ENCODE measurements around a stretch of chr17.

- PRO-cap, 7 experiments, result no peak in any of the 7 experiments
Measured at GRCh38 chr17:80955611-80956302, 35.9 kb upstream of the CHMP6 start.

- PRO-cap, 7 experiments, result no peak in any of the 7 experiments
Measured at GRCh38 chr17:81121708-81122415, 43.4 kb upstream of the PVALEF start.

DNA sequence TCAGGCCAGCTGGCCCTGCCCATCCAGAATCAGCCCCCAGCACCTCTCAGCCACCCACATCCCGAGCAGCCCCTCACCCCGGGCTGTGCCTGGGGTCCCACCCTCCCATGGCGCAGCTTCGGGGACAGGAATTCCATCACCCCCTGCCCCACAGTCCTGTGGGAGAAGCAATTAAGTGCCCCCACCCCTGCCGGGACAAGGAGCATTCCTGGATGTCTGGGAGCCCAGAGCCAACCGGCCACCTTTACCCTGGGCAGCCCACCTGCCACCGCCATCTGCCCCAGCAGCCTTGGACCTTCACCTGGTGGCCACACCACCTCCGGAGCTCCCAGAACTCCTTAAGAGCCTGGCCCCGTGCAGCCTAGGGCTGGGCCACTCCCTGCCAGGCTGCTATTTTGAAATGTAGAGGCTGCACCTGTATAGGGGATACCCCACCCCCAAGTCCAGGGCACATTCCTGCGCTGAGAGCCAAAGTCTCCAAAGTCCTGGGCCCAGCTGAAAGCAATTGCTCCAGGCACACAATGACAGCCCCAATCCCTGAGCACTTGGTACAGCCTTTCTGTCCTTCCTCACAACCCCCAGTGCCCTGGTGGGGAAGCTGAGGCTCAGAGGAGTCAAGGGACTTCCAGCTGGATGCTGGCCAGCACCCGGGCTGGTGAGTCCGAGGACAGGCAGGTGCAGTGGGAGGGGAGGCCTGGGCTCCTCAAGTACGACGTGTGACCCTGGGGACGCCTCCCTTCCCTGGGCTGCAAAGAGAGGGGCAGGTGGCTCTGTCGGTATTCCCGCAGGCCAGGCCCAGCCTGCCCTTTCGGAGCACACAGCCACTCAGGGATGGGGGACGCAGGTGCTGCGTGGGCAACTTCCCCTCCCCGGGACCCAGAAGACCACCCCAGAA is 33.4 kb upstream of the PVALEF start:
- PRO-cap, 7 experiments, result no peak in any of the 7 experiments

GRCh38 chr17:81248440-81249198 is 9.5 kb downstream of the NDUFAF8 start:
- PRO-cap, 7 experiments, result no peak in any of the 7 experiments

DNA sequence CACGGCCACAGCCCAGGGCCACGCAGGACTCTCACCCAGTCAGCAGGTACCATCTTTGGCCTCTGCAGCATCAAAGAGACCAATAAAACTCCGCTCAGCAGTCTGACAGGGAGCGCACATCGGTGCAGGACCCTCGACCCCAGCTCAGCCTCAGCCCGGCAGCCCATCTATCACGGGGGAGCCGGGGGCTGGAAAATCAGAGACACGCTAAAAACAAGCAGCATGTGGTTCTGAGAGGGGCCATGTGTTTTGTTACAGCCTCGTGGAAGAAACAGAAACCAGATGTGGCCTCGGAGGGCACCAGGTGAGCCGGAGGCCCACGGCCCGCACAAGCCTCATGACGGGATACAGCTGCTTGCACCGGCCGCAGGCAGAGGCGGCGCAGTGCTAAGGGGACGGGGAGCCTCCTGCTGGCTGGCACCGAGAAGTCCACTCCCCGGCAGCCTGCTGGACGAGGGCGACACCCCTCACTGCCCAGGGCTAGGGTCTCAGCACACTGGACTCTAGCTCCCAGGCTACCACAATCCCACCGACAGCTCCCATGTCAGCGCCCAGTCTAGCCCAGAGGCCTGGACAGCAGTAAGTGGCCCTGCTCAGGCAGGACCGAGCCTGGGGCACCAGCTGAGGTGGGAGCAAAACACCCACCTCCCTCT is 19.1 kb downstream of the NDUFAF8 start:
- PRO-cap, 7 experiments, result no peak in any of the 7 experiments

- PRO-cap, 7 experiments, result no peak in any of the 7 experiments
Measured at GRCh38 chr17:81305255-81305761, 10.2 kb upstream of the SLC38A10 start.

- PRO-cap, 7 experiments, result no peak in any of the 7 experiments
Measured at GRCh38 chr17:81308822-81309862, 14.0 kb upstream of the SLC38A10 start.

GRCh38 chr17:81346304-81346566 is 49.0 kb upstream of the BAHCC1 start:
- PRO-cap, 7 experiments, result peak in 3 of 7 experiments; most common plus-strand start chr17:81346421 (in 3)

- PRO-cap, 7 experiments, result no peak in any of the 7 experiments
Measured at GRCh38 chr17:81349865-81350643, 45.2 kb upstream of the BAHCC1 start.

GRCh38 chr17:81398837-81399951 is 3.9 kb downstream of the BAHCC1 start:
- PRO-cap, 7 experiments, result no peak in any of the 7 experiments

GRCh38 chr17:81401474-81402351 is 6.5 kb downstream of the BAHCC1 start:
- PRO-cap, 7 experiments, result no peak in any of the 7 experiments

DNA sequence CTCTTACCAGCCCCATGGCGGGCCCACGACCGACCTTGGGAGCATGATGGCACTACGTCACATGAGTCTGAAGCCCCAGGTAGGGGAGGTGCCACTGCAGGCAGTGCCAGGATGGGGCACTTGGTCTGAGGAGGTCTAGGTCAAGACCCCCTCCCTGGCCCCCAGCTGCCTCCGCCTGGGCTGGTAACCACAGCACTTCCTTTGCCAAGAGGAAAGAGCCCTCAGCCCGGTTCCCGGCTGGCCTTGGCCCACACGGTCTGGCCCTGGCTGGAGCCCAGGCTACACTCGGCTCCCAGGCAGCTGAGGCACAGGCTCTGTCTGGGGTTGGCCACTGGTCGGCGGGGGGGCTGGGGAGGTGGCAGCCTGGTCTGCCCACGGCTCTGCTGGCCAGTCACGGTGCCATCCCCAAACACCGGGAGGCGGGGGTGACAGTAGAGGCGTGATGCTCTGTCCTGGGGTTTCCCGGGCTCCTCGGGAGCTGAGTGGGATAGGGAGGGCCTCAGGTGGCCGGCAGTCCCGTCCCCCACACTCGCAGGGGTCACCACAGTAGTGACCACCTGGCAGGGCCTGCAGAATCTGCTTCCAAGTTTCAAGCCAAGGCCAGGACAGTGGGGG is 25.9 kb downstream of the BAHCC1 start:
- PRO-cap, 7 experiments, result no peak in any of the 7 experiments

DNA sequence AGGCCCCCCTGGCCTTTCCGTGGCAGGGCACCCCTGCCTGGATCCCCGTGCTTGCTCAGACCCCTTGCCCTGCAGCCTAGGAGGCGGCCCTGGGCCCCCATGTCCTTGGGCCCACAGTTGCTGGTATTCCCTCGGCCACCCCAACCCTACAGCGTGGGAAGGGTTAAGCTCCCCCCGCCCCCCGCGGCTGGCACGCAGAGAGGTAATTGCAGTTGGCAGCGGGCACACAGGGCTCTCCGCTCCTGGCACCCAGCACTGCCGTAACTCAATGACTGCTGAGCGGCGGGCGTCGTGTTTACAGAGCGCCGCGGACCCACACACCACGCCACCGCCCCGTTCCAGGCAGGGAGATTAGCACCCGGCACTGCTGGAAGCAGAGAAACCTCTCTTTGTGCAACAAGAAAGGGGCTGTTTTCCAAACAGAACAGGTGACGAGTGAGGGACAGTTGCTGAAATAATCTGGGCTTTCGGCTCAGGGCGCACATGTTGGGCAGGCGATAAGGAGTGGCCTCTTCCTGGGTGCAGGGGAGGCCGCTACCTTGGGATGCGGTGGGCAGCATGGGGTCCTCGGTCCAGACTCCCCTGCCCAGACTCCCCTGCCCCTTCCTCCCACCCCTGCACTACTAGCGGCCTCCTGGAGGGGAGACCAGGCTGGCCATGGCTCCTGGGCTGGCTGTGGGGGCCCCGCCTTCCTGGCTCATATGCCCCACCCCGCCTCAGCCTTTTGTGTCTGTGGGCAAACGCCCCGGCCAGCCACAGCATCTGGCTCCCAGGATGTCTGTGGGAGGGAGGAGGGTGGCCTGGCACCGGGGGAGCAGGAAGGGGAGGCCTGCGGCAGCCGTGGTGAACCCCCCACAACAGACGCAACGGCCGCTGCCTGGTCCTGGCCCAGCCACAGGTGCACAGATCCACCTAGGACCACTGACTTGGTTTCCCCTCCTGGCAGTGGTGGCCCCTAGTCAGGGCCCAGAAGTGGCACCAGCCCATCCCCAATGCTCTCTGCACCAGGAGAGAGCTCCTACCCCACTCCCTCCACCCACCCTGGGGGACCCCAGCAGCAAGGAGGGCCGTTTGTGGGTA is 32.6 kb downstream of the BAHCC1 start:
- PRO-cap, 7 experiments, result no peak in any of the 7 experiments

DNA sequence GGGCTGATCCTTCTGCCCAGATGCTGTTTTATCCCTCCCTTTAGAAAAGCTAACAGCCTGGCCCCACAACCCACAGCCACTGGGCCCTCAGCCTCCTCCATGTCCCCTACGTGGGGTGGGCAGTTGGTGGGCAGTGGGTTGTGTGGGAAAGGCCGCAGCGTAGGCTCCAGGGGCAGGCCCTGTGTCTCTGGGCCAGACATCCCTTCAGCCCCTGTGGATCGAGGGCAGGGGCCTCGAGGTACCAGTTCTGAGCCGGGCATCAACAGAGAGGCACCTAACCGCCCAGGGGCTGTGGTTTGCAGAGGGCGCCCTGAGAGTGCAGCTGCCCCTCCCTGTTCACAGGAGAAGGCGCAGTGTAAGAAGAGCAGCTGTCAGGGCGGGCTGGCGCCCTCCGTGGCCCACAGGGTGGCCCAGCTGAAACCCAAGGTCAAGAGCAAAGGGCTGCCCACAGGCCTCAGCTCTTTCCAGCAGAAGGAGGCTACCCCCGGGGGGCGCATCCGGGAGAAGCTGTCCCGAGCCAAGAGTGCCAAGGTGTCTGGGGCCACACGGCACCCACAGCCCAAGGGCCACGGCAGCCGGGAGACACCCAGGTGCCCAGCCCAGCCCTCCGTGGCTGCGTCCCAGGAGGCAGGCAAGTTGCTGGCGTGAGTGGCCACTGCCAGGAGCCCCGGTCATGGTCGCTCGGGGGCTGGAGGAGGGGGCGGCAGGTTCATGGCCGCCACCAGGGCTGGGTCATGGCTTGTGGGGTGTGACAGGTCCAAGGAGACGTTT is 56.5 kb downstream of the ACTG1 start:
- PRO-cap, 7 experiments, result no peak in any of the 7 experiments

GRCh38 chr17:81465745-81466502 is 46.7 kb downstream of the ACTG1 start:
- PRO-cap, 7 experiments, result no peak in any of the 7 experiments

DNA sequence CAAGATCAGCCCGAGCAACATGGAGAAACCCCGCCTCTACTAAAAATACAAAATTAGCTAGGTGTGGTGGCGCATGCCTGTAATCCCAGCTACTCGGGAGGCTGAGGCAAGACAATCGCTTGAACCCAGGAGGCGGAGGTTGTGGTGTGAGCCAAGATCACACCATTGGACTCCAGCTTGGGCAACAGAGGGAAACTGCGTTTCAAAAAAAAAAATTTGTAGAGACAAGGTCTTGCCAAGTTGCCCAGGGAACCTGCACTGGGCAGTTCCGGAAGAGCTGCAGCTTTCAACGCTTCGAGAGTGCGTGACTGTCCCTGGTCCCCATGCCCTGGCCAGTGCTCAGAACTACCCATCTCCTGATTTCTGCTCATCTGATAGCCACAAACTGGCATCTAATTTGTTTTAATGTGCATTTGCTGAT is 4.0 kb downstream of the ACTG1 start:
- PRO-cap, 7 experiments, result no peak in any of the 7 experiments

DNA sequence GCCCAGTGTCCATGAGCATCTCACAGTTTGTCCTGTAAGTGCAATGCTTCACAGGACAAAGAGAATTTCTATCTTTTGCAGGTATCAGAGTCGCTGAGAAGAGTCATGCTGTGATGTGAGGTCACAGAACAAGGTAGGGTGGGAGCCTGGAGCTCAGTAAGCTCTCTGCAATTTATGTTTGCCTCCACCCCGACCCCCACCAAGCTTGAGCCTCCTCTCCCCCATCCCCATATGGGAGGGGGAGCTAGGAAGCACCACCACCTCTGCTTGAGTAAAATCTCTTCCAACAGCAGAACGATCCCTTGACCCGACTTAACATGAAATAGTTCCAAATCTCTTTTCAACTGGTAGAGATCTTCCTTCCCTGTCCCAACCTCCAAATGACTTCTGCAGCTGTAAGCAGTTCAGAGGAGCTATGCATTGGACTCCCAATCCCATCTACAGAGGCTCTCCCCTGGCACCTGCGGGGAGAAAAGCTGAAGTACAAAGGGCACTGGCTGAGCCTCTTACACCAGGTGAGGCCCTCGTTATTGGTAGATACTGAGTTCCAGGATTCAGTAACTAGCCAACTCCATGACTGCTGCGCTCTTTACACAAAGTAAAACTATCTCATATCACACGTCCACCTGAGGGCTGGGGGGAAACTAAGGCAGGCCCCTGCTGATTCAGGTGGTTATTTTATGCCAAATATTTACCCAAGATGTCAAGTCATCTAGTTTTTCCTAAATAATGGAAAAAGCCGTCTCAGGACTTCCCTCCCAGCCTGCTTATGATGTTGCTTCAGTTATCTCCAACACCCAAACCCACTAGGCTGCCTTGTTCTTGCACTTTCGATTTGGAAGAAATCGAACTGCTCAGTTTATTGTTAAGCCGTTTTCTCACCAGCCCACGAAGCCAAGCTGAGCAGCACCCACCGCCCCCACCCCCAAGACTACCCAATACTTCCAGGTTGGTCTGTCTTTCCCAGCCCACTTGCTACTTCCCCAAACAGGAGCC is 3.3 kb downstream of the ACTG1 start:
- PRO-cap, 7 experiments, result peak in 3 of 7 experiments; most common minus-strand start position 933 of the sequence (in 2)

DNA sequence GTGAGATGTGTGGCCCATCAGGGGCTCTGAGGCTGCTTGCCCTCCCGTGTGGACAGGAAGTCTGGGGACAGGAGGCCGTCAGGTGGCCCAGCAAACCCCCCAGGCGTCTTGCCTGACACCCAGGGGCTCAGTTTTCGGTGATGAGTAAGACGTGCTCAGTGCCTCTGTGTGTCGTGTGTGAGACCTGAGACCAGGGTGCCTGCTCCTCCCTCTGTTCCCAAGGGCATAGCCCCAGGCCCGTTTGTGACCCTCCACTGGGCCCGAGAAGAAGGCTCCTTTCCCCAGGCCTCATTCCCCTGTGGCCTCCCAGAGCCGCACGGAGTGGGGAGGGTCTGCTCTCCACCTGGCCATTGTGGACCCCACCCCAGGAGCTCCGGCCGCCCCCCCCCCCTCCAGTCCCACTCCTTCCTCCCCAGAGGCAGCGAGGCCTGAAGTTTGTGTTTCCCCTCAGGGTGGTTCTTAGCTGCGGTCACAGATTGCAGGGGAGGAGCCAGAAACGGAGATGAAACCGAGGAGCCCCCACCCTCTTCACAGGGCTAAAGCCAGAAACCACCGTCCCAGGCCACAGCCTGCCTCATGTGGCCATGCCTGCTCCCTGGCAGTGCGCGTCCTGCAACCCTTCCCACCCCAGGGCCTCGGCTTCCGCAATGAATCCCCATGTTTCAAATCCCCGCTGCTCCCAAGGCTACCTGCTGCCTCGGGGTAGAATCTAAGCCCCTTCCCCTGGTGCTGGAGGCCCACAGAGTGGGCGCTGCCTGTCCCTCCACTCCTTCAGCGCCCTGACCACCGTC is 5.0 kb upstream of the ACTG1 start:
- PRO-cap, 7 experiments, result no peak in any of the 7 experiments

DNA sequence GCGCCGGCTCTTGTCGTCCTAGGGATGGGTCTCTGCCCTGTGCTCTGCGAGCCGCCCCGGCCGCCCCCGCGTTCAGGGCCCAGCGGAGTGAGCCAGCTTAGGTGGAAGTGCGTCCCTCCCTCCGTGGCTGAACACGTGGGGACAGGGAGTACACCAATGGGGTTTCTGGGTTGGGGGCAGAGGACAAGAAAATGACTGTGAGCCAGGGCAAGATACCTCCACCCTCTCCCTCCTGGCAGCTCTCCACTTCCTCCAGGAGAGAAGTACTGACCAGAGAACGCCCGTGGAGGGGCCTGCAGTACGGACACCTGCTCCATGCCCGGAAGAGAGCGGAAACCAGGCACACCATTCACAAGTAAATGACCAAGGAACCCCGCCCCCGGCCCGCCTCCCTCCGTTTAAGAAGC is 653 bp upstream of the FAAP100 start:
- PRO-cap, 7 experiments, result peak in 7 of 7 experiments; most common minus-strand start position 331 of the sequence (in 7)

- PRO-cap, 7 experiments, result no peak in any of the 7 experiments
Measured at GRCh38 chr17:81583622-81584373, 31.6 kb upstream of the FAAP100 start.

Data from T-cell (primary cell).